Brain (tissue), 1 donor: ENCODE measurements around the gene LRRC15.

DNA sequence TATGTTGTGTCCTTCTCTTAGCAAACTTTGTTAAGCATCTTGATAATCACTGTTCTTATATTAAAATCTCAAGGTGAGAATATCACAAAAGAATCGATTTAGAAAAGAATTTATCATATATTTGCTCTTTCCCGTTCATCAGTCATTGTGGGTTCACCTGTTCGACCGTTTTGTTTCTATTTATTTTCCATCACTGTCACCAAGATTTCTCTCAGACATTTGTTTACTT, 53.4 kb downstream of the OSTN start:
- RRBS: no CpG with 5 or more reads among the region's 4 CpGs

GRCh38 chr3:191263208-191263702, 64.2 kb downstream of the OSTN start:
- RRBS: no CpG with 5 or more reads among the region's 1 CpG

- RRBS: no CpG with 5 or more reads among the region's 1 CpG
These were observed 28.2 kb upstream of the CCDC50 start for GRCh38 chr3:191300829-191301494.

GRCh38 chr3:191375140-191375604, 44.8 kb upstream of the UTS2B start:
- RRBS: no CpG with 5 or more reads among the region's 9 CpGs

DNA sequence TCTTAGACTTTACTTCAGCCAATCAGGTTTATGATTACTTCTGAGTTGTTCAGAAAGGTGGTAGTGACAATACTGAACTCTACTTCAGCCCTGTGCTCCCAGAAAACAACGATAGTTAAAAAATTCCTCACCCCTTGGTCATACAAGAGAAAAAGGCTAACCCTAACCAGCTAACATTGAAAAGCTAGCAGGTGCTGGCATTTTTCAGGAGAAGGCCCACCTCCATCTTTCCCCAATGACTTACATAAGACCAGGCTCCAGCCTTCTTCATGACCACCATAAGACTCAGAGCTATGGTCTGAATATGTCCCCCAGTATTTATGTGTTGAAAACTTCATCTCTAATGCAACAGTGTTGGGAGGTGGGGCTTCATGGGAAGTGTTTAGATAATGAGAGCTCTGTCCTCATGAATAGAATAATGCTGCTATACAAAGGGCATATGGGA, 125.4 kb upstream of the PLAAT1 start:
- RRBS: no CpG with 5 or more reads among the region's 1 CpG

DNA sequence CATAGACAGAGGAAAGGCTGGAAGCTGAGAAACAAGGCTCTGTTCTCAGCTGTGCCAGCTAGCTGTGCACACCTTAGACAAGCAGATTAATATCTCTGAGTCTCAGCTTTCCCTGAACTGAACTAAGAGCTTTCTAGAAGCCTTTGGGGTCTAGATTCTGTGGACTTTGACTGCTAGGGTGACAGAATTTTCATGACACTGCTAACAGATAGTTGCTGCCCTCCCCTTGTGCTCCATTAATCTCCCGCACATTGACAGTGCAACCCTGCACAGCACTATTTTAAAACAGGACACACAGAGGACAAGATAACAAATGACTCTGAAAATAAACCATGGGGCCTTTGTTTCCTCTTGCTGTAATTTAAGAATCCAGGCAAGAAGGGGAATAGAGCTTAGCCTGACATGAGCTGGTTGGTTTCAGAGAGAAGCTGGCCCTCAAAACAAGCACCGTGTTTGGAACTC, 67.5 kb downstream of the ATP13A5 start:
- RRBS: no CpG with 5 or more reads among the region's 2 CpGs

DNA sequence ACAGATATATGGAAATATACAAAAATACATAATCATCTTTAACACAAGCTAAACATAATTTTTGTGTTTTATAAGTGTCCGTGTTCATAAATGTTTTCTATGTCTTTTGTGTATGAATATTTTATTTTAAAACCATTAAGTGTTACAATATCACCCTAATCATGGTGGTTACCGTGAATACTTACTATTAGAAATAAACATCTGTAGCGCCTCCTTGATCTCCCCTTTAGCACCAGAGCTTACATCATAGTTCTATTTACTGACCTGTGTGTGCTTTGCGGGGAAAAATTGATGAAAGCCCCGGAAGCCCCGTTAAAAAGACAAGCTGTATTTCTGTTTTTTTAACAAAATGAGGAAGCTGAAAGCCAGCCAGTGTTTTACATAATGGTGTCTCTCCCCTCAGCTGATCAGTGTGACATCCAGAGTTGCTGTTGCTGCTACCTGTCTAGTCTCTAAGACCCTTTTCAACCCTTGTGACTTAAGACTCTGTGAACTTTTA, 100.7 kb downstream of the OPA1 start:
- RRBS: no CpG with 5 or more reads among the region's 6 CpGs

- RRBS: no CpG with 5 or more reads among the region's 7 CpGs
These were observed 254.4 kb downstream of the OPA1 start for GRCh38 chr3:193847264-193848003.

GRCh38 chr3:193871898-193872829, 263.8 kb upstream of the HES1 start:
- RRBS: no CpG with 5 or more reads among the region's 11 CpGs

DNA sequence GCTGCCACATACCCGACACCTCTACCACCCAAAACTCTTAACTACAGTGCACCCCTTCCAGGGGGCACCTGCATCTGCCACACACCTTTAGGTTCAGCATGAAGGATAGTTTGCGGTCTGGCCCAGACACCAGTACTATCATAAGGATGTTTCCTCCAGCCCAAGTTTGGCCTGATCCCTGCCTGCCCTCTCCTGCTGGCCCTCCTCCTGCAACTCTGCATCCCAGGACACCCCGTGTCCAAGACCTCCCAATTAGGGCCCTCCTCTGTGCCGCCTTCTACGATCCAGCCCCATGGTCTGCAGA, 240.8 kb upstream of the HES1 start:
- RRBS: no CpG with 5 or more reads among the region's 5 CpGs

DNA sequence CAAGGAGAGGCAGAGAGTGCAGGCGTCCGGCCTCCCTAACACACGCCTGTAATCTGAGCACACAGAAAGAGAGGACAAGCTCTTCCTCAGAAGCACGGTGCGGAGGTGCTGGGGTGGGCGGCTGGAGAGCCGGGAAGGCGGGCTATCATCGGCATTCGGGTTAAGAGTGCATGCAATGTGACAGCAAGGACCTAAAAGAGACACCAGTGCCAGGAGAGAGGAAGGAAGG, 238.1 kb upstream of the HES1 start:
- RRBS: 86% methylated on average over 2 of the region's 10 CpGs

- RRBS: 13% methylated on average over 6 of the region's 25 CpGs
These were observed 175.4 kb upstream of the HES1 start for GRCh38 chr3:193960242-193961306.

- RRBS: 67% methylated on average over 3 of the region's 22 CpGs
These were observed 101.4 kb upstream of the HES1 start for GRCh38 chr3:194034287-194035273.

DNA sequence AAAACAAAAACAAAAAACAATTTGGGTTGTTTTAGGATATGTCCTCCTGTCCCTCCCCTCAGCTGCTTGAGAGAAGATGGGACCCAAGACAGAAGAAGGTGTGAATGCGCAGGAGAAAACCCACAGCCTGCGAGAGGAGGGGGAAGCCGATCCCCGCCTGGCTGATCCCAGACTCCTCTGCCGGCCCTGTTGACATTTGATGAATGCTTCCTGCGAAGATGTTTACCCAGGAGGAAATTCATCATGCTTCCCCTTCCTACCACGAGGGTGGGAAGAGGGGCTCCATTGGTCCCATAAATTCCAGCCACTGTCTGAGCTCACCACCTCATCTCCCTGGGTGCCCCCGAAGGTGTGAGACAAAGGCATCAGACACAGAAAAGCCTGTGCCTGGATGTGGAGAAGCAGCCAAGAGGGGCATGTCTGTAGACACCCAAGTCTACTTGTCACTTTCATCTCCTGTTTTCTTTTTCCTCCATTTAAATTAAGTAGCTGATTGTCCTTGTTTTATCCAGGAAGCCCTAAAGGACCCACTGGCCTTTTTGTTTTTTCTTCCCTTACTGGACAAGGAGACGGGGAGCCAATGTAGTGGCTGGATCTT, 95.4 kb upstream of the HES1 start:
- RRBS: no CpG with 5 or more reads among the region's 9 CpGs

DNA sequence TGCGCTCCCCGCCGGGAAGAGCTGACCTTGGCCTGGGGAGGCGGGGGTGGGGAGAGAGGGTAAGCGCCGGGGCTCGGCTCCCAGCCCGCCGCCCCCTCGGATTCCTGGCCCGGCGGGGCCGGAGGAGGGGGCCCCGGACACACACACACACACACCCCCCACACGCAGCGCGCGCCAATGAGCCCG, 1.3 kb upstream of the HES1 start:
- RRBS: 2% methylated on average over 14 of the region's 19 CpGs

DNA sequence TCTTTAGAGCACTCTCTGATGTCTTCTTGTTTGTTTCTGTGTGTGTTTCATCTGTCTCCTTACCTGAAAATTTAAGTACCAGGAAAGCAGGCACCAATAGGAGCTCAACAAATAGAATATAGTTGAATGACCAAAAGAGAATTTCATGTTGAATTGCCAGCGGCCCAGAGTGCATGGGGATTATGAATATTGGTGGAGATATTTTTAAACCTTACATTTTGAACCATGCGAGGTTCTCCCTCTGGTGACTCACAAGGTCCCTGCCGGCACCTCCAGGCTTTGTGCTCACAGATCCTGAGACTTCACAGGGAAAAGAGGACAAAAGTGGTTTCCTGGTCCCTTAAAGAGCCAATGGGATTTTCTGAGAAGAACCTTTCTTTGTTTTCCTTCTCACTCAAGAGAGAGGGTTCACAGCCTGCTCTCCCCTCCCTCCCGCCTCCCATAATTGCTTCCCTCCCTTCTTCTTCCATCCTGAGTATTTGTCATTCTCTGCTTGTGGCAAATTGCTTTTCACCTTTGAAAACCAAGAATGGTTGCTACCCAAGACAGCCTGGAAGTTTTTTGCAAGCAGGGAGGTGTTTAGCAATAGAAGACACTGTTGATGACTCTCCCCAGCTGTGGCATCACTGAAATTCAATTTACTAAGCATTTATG, 76.7 kb downstream of the CPN2 start:
- RRBS: no CpG with 5 or more reads among the region's 4 CpGs

DNA sequence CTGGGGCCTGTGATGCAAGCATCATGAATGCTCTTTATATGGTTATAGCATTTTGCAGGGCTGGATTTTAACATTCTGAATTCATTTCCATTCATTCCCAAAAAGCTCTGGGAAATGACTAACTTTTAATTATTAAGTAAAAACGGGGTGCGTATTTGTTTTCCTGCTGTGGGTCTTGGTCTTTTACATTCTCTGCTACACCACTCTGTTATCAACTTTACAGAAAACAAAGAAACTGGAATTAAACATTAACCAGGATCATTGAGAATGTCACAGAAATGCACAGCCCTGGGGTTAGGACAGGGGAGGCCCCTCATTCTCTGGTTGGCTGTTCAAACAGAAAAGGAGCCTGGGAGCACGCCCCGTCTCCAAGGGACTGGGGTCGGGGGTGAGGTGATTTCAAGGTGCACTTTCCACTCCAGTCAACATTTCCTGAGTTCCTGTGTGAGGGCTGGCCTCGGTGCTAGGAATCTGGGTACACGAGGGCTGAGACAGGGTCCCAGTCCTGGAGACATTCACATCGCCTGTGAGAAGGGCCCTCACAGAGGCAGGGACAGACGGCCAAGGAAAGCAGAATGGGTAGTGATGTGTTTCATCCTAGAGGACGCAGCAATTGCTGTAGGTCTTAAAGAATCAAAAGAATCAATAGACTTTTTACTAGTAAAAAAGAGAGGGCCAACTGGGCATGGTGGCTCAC, 30.4 kb downstream of the CPN2 start:
- RRBS: no CpG with 5 or more reads among the region's 10 CpGs

GRCh38 chr3:194369440-194369993, at the start of gene LRRC15:
TSS of gene LRRC15 (minus strand) at chr3:194369743.
- RRBS: 18% methylated on average over 3 of the region's 16 CpGs

GRCh38 chr3:194460508-194461053, 26.2 kb downstream of the ATP13A3 start:
- RRBS: no CpG with 5 or more reads among the region's 6 CpGs

GRCh38 chr3:194477565-194477873, 9.3 kb downstream of the ATP13A3 start:
- RRBS: no CpG with 5 or more reads among the region's 1 CpG